Aorta (tissue), 1 donor: ENCODE results near the gene SLC6A13.

DNA sequence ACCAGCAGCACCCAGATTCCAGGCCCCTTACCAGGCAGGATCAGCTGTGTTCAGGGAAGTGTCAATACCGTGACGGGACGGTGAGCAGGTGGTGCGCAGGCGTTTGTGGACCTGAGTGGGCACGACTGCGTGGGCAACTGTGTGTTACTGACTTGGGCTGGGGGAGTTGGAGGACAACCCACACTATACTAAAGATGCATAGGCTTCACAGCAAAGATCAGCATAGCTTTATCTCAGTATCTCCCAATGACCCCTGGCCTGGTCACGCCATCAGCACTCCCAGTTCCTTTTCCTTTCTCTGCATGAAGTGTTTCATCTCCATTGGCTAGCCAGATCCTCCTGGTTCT is 9.7 kb downstream of the IQSEC3 start:
- PRO-cap: no peak

- PRO-cap: no peak
Measured at GRCh38 chr12:103617-104122, 37.1 kb downstream of the IQSEC3 start.

- PRO-cap: no peak
Measured at GRCh38 chr12:111672-112260, 45.2 kb downstream of the IQSEC3 start.

DNA sequence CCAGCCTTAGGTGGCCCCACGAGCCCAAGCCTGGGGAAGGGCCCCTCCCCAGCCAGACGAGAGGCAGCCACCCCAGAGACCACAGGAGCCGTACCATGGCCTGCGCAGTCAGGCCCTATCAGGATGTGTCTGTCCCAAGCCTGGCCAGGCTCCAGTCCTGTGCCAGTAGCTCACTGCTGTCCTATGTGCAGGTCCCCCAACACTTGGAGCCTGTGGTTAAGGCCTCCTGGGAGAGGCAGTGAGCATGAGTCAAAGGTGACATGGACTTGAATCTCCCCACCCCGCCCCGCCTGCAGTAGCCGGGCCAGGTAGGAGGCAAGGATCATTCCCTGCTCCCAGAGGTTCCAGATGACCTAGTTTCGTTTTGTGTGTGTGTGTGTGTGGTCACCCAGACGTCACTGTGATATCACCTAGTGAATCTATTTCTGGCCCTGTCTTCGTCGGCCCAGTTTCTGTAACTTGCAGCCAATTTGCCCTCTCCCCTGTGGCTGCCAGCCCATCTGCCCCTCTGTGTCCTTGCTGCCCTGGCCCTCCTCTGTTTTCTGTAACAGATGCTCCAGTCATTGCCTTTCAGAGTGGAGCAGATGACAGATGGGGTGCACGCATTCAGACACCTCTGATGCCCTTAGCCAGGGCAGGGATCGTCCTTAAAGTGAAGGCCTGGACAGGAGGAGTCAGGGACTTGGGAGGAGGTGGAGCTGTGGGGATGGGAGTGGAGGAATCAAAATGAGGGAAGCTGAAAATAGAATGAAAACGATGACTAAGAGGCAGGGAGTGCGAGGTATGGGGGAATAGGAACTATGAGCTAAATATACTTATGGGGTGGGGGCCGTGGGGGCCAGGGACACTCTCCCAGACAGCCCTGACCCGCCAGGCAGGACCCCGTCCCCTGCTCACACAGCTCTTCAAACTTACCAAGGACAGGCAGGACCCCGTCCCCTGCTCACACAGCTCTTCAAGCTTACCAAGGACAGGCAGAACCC is 37.4 kb downstream of the SLC6A12 start:
- PRO-cap: no peak

GRCh38 chr12:203408-204018 is 10.4 kb downstream of the SLC6A12 start:
- PRO-cap: no peak

- PRO-cap: no peak
Measured at GRCh38 chr12:212855-213936, 761 bp downstream of the SLC6A12 start.

DNA sequence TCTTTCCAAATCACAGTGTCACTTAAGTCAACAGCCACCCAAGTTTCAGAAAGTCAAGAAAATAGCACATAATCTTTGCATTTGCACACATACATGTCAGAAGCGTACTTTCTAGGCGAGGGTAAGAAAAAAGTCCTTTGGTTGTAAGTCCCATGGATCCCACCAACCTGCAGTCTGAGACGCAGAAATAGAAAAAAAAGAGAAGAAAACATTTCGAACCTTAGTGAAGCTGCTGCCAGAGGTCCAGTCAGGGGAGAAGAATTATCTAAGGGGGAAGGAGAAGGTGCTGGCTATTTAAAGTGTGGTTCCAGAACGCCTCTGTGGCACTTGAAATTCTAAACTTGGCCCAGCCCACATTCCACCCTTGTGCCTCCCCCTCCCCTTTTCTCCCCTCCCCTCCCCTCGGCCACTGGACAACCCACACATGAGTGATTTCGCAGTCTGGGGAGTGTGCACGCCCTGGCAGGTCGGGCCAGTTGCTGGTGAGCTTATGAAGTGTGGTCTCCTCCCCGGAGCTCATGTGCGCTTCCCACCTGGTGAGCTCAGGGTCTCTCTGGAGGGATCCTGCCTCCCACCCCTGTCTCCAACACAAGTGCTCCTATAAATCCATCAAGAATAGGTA is at the start of gene SLC6A13:
TSS of gene SLC6A13 (minus strand) at position 267 of the 622 bp plus-strand sequence.
- PRO-cap: no peak

DNA sequence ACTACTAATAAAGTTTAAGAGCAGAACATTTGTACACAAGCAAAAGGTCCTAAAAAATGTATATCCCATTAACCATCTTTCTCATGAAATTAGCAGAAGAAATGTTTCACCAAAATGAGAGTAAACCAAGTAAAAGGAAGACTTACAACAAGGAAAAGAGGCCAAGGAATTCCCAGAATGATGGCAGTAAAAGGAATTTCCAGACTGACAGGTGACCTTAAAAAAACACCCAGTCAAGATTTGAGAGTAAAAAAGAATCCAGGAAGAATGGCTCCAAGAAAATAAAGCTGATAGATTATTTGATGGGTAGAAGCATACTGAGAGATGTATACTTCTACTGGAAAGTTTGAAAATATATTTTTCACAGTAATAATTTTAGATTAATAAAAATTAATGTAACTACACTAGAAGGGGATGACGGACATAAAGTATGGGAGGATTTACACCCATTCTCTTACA is 11.5 kb downstream of the KDM5A start:
- PRO-cap: no peak

GRCh38 chr12:526968-527784 is 67.4 kb downstream of the B4GALNT3 start:
- PRO-cap: no peak

GRCh38 chr12:561772-562524 is 101.3 kb downstream of the NINJ2 start:
- PRO-cap: no peak

DNA sequence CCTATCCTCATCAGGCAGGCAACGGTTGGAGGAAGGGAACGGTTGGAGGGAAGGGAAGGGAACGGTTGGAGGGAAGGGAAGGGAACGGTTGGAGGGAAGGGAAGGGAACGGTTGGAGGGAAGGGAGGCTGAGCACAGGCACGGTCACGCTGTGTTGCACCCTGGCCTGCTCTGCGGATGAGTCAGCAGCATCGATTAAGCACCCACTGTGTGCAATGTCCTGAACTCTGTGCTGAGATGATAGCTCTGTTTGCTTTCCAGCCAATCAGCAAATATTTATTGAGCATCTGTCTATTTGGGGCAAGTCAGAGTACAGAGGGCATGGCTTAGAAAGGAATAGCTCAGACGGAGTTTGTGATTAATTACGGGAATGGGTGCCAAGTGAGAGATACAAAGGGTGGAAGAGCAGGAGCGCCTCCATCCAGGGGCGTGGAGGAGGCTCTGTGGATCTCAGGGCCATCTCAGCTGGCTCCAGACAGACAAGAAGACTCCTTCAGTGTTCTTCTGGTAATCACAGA is 77.7 kb downstream of the NINJ2 start:
- PRO-cap: no peak

- PRO-cap: no peak
Measured at GRCh38 chr12:1122781-1123215, 131.8 kb downstream of the ERC1 start.

DNA sequence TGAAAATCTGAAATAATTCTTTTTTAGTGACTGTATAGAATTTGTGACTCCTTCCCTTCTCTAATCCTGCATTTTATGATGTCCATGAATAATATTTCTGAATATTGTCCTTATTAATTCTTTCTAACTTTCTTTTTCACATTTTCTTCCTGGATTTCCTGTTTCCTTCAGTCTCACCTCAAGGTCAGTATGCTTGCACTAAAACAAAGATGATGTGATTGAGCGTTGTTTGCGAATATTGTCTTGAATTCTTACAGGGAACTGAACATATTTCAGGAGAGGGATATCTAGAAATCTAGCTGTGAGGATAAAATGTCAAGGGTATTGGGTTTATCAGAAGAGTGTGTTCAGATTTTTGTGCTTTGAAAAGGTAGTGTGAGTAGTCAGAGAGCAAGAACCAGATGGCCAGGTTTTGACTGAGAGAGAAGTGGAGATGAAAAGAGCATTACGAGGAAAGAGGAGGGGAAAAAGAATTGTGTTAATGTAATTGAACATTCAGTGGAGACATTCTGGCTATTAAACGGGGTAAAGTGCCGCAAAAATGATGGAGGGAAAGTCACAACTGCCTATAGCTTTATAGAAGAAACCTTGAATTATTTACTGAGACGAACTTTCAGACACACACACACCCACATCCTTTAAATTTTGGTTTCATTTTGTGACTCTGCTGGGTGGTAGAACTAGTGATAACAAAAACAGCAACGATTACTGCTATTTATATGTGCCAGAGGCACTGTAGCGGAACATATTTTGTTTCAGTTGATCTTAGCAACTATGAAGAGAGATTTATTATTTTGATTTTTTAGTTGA is 213.5 kb downstream of the ERC1 start:
- PRO-cap: no peak

GRCh38 chr12:1305974-1306796 is 288.2 kb downstream of the FBXL14 start:
- PRO-cap: no peak

GRCh38 chr12:1445881-1446292 is 148.5 kb downstream of the FBXL14 start:
- PRO-cap: no peak

- PRO-cap: no peak
Measured at GRCh38 chr12:1518529-1519413, 75.6 kb downstream of the FBXL14 start.

DNA sequence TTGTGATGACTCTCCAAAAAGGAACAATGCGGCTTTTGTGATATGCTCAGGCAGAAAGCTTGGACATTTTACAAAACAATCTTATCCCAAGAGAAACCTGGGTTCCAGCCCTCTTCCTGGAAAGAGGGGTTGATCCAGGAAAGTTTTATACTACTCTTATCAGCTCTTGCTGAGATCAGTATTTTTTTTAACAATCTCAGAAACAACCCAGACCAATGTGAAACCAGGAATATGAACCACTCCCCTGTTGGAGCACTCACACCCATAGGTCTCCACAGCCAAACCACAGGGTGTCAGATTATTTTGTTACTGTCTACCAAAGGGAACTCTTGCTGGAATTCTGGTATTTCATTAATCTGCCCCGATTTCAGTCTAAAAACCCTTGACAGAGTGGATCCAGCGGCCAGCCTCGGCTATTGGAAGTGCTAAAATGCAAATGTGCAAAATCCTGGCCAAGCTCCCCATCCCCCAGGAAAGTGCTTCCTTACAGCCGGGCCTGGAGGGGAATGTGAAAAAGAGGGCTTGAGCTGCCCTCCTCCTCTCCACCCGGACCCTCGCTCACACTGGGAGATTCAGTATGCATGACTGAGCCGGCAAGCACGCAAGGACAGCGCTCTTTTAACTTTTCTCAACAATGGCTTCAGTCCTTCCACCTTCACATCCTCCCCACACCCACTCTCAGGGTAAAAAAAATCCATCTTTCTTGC is 4.0 kb downstream of the FBXL14 start:
- PRO-cap: no peak

DNA sequence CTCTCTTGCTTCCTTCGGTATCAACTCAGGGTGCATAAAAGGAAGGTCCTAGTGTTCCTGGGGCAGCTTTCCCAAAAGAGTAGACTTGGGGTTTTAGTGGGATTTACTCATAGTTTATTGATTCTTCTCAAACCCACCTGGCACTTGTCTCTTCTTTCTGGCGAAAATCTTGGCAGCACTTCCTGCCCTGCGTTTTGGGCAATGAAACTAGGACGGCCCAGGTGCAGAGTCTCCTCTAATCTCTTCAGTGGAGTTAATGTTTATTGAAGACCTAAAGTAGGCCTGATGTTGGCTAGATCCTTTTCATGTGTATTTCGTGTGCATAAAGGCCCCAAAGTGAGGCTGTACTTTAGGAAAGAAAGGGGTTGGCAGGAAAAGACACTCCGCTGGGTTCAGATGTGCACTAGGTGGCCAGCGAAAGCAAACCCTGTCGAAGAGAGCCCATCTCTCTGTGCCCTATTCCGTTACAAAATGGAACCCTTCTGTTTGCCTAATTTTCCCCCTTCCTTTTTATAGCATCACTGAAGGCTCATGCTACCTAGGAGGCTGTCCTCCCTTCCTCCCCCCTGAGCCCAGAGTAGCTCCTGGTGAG is 5.2 kb downstream of the WNT5B start:
- PRO-cap: no peak

DNA sequence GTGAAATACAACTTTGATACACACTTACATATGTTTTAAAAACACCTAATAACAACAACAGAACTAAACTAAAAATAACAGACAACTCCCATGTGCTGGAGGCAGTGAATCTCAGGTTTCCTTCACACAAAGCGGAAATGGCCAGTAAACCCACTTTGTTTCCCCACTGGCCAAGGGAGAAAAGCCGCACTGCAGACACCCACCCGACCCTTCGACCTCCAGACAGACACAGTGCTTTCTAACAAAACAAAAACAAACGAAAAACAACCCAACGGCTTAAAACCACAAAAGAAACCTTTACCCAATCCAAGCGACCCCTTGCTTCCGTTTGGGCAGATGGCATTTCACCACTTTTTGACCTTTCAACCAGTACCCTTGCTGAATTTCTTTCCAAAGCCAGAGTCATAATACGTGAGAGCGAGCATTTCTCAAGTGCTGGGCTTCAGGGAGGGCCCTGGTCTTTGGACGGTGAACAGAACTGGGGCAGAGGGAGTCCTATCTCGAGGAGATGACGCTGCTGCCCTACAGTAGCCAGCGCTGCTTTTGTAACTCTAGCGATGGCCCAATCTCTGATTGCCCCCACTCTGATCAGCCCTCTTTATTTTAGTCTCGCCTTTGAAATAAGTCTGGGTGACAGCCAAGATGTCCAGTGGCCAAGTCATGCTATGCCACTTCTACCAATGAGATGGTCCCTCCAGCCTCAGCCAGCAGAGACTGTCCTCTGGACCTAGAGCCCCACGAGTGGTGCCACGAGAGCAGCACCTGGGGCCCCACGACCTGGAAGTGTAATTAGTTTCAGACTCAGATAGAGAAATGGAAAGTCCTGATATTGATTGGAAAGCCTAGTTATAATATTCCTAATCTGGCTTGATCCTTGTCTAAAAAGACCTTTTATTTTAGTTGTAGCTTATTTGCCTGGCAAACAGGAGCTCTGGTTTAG is 21.9 kb upstream of the ADIPOR2 start:
- PRO-cap: no peak

DNA sequence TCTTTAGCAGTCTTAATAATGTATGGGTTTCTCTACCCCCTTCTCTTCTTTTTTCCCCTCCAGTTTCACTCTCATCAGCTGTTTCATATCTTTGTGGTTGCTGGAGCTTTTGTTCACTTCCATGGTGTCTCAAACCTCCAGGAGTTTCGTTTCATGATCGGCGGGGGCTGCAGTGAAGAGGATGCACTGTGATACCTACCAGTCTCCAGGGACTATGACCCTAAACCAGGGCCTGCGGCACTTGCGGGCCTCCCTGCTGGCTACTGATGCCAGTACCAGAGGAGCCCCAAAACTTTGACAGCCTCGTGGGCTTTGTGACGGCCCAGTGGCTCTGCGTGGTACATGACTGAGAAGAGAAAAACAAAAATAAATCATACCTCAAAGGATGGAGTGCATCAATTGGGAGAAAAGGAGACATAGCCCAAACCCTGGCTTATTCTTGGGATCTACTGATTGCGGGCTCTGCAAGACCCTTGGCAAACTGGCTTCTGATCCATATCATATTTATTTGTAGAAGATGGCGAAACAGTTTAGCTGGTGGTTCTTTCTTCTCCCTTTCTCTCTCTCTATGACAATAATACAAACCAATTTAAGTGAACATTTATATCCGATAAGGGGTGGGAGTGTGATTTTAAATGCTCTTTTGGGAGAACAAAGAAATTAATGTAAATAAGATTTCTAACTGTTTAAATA is 34.3 kb upstream of the LRTM2 start:
- PRO-cap: no peak